Right lobe of liver (tissue), 4 donors: ENCODE measurements around the gene SIK1.

DNA sequence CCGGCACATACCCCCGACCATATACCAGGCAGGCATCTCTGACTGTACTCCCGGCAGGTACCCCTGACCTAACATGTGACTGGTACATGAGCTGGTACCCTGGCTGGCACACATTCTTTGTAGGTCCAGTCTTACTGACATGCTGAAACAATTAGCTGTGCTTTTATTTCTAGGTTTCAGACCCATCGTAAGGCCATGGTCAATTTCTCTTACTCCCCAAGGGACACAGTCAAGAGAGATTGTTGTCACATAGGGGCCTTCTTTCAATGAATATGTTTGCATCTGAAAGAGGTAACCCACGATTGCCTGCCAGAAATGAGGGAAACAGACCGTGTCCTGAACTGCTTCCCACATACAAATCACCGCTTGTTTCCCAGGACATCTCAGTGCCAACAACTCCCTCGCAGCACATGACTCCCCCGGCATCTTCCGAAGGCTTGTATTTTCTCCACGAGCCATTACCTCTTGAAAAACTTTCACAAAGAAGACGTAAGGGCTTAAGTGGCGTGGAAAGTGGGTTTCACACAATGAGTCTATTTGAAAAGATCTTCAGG is 31.7 kb upstream of the PDE9A start:
- PRO-cap, 4 experiments, result no peak in any of the 4 experiments
- RAMPAGE, long total RNA, 2 experiments, result no peak in any of the 2 experiments

- PRO-cap, 4 experiments, result no peak in any of the 4 experiments
- RAMPAGE, long total RNA, 2 experiments, result no peak in any of the 2 experiments
These were observed 49.7 kb downstream of the PDE9A start for GRCh38 chr21:42703057-42703642.

- PRO-cap, 4 experiments, result peak in 2 of 4 experiments; most common plus-strand start chr21:42734537 (in 2); most common minus-strand start chr21:42734426 (in 1)
- RAMPAGE, long total RNA, 2 experiments, result no peak in any of the 2 experiments
These were observed 80.7 kb downstream of the PDE9A start for GRCh38 chr21:42733752-42734830.

- PRO-cap, 4 experiments, result no peak in any of the 4 experiments
- RAMPAGE, long total RNA, 2 experiments, result no peak in any of the 2 experiments
These were observed 101.3 kb downstream of the WDR4 start for GRCh38 chr21:42777966-42778532.

GRCh38 chr21:42784241-42784876 is 95.0 kb downstream of the WDR4 start:
- PRO-cap, 4 experiments, result no peak in any of the 4 experiments
- RAMPAGE, long total RNA, 2 experiments, result no peak in any of the 2 experiments

DNA sequence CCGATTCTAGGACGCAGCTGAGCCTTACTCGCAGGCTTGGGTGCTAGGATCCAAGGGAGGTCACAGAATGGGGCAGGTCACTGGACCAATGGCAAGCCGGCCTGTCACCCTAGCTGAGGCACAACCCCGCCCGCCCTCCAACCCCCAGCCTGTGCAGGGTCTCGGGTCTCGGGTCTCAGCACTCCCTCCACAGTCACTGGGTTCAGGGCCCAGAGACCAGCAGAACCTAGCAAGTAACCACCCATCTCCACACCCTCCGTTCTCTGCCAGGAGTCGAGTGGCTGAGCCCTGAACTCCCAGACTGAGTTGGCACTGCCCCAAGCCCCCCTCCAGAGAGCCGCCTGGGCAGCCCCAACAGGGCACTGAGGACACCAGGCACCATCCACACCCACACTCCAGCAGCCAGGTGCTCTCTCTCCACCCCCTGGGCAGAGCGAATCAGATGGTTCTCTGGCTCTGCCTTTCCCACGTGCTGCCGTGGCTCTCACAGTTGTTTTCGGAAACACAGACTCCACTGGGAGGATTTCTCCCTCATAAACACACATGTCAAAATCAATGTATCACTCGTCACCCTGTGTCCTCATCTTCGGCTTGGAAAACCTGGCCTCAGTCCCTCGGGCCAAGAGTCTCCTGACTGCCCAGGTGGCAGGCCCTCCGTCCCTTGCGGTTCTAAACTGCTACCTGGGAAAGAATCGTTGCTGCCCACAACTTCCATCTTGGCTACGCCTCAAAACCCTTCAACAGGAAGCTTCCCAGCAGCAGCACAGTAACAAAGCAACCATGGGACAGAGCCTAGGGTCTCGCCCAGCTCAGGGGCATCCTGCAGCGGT is 13.5 kb downstream of the WDR4 start:
- PRO-cap, 4 experiments, result peak in 2 of 4 experiments; most common plus-strand start position 609 of the sequence (in 2)
- RAMPAGE, long total RNA, 2 experiments, result no peak in any of the 2 experiments

- PRO-cap, 4 experiments, result no peak in any of the 4 experiments
- RAMPAGE, long total RNA, 2 experiments, result no peak in any of the 2 experiments
These were observed 123.6 kb downstream of the SIK1 start for GRCh38 chr21:43303180-43303939.

- PRO-cap, 4 experiments, result no peak in any of the 4 experiments
- RAMPAGE, long total RNA, 2 experiments, result no peak in any of the 2 experiments
These were observed 108.0 kb downstream of the SIK1 start for GRCh38 chr21:43318899-43319298.

GRCh38 chr21:43331860-43332610 is 94.9 kb downstream of the SIK1 start:
- PRO-cap, 4 experiments, result peak in 1 of 4 experiments; most common plus-strand start chr21:43332335 (in 1); most common minus-strand start chr21:43332115 (in 1)
- RAMPAGE, long total RNA, 2 experiments, result no peak in any of the 2 experiments

- PRO-cap, 4 experiments, result peak in 3 of 4 experiments; most common plus-strand start chr21:43349238 (in 3); most common minus-strand start chr21:43349042 (in 2)
- RAMPAGE, long total RNA, 2 experiments, result no peak in any of the 2 experiments
These were observed 78.0 kb downstream of the SIK1 start for GRCh38 chr21:43348893-43349468.

DNA sequence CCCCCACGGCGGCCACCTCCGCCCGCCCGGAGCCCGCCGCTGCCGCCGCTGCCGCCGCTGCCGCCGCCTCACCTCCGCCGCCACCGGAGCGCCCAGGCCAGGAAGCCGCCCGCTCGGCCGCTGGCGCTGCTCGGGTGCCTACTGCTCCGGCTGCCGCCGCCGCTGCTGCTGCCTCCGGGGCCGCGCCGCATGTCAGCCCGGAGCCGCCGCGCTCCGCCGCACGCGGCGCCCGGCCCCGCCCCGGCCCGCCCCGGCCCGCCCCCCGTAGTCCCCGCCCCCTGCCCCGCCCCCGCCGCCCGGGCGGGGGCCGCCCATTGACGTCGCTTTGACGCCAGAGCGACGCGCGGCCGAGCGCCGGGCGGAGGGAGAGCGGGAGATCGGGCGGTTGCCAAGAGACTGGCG is at the start of gene SIK1:
Gene SIK1, minus strand, starts transcription at position 194 of the 402 bp plus-strand sequence.
- PRO-cap, 4 experiments, result peak in 1 of 4 experiments; most common minus-strand start position 194 of the sequence (in 1)
- RAMPAGE, long total RNA, 2 experiments, result no peak in any of the 2 experiments

DNA sequence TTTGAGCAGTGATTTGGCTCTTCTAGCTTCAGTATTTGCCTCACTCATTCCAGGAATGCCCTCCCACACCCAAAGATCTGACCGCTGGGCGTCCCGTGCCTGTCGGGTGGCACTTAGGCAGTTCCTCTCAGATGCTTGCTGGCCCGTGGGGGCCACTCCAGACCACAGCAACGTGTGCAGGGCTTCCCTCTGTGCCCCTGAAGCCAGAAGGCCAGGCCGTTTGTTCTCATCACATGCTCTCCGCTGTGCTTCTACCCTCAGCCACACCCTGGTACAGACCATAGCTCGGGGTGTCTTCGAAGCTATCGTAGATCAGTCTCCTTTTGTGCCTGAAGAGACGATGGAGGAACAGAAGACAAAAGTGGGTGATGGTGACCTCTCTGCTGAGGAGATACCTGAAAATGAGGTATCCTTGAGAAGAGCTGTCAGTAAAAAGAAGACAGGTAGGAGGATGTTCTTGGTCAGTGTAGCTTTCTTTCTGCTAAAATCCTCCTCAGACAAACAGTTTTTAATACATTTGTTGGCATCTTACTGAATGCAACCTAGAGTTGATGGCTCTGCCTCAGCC is 17.2 kb downstream of the RRP1B start:
- PRO-cap, 4 experiments, result no peak in any of the 4 experiments
- RAMPAGE, long total RNA, 2 experiments, result no peak in any of the 2 experiments

DNA sequence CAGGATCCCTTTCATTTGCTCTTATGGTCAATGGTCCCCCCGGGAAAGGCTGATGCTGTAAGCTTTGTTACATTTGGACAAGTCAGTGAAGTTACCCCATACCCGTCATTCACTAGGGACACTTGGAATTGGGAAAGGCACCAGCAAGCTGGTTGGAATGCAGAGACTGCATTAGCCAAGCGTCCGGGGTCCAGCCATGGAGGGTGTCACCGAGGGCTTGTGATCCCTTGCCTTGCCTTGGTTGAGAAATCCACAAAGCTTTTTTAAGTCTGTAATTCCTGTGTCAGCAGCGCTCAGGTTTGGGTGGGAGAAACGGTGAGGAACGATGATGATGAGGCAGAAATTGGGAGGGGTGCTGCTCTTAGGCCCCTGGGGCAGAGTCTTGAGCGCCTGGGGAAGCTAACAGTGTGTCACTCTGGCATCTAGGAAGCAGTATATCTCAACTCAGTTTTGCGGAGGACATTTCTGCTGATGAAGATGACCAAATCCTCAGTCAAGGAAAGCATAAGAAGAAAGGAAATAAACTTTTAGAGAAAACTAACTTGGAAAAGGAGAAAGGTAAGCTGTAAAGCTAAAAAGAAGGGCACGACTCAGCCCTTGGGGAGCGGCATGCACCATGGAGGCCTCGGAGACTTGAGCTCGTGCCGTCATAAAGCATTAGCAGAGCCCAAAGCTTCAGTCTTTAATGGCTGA is 27.2 kb downstream of the RRP1B start:
- PRO-cap, 4 experiments, result no peak in any of the 4 experiments
- RAMPAGE, long total RNA, 2 experiments, result no peak in any of the 2 experiments

DNA sequence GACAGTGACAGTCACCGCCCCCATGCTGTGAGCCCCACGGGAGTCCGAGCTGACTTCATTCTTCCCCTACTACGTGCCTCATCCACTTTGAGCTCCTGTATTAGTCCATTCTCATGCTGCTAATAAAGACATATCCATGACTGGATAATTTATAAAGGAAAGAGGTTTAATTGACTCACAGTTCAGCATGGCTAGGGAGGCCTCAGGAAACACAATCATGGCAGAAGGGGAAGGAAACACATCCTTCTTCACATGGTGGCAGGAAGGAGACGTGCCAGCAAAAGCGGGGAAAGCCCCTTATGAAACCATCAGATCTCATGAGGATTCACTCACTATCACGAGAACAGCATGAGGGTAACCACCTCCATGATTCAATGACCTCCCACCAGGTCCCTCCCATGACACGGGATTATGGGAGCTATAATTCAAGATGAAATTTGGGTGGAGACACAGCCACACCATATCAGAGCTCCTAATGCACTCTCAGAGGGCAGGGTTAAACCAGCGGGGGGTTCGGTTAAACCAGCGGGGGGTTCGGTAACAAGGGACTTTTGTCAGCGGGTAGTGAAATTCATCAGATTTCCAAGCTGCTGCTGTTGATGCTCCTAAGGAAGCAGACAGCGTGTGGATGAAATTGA is 4.5 kb downstream of the CSTB start:
- PRO-cap, 4 experiments, result peak in 1 of 4 experiments; most common plus-strand start position 461 of the sequence (in 1)
- RAMPAGE, long total RNA, 2 experiments, result no peak in any of the 2 experiments

DNA sequence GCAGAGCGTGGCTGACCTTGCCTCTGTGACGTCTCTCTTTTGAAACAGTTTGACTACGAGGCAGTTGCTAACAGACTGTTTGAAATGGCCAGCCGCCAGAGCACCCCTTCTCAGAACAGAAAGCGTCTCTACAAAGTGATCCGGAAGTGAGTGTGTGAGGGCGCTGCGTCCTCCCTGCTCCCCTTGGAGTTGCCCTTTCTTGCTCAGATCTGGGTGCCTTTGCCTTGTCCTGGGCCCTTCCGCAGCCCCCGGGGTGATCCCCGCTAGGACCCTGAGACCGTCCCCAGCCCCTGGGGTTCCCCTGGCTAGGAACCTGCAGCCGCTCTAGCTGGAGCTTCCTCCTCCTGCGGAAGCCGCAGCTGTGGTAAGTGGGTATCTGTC is 11.1 kb downstream of the RRP1 start:
- PRO-cap, 4 experiments, result no peak in any of the 4 experiments
- RAMPAGE, long total RNA, 2 experiments, result no peak in any of the 2 experiments

DNA sequence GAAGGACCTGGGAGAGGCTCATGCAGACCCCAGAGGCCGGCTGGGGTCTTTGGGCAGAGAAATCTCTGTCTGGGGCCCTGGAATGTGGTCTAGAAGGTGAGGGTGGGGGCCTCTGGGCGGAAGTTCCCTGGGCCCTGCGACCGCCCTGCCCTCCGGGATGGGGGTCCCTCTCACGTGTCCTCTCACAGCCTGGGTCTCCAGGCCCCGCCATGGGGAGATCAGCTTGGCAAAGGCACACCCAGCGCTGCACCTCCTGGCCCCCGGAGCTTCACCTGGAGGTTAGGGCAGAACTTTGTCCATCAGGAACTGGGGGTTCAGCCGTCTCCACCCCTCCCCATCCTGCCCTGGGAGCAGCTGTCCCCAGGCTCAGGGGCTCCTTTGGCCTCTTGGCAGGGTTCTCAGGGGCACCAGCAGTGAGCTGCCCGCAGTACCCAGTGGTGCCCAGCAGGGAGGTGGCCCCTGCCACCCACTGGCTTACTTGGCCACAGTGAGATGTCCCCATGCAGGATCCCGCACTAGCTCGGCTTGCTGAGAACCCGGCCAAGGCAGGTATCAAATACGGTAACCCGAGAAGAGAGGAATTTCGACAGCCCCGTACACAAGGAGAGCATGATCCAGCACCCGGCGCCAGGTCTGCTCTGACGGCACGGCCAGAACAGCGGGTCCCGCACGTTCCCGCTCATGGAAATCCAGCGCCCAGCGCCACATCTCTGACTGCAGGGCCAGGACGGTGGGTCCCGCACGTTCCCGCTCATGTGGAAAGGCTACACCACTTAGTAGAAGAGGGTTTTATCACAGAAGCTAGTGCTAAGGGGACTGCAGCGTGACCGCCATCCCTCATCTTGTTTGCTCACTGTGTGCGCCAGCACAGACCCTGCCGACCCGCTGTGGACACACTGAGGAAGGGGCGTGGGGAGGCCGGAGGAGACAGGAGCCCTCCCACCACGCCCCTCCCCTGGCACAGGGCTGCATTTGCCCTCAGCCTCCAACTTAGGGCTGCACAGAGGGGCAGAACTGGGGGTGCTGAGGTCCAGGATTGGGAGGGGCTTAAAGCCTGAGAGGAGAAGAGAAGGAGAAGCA is 36.8 kb downstream of the RRP1 start:
- PRO-cap, 4 experiments, result peak in 2 of 4 experiments; most common minus-strand start position 158 of the sequence (in 2)
- RAMPAGE, long total RNA, 2 experiments, result no peak in any of the 2 experiments

GRCh38 chr21:43826992-43827617 is 37.7 kb downstream of the RRP1 start:
- PRO-cap, 4 experiments, result no peak in any of the 4 experiments
- RAMPAGE, long total RNA, 2 experiments, result no peak in any of the 2 experiments

DNA sequence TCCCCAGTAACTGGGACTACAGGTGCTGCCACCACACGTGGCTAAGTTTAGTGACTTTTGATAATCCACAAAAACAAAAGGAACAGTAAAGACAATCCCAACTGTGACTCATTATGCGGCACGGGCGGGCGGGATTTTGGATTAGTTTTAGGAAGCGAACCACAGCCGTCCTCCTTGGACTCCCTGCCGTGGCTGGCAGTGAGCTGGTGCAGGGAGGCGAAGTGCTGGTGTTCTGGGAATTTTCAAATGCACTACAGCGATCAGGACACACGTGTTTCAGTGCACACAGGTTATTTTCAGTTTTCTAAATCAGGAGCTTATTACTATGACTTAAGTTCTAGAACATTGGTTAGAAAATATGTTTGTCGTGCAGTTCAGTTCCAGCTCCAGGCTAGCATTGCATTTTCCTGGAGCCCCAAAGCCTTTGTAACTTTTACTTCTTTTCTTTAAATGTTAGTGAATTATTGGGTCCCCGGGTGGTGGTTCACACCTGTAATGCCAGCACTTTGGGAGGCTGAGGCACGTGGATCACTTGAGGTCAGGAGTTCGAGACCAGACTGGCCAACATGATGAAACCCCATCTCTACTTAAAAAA is 5.0 kb downstream of the AGPAT3 start:
- PRO-cap, 4 experiments, result no peak in any of the 4 experiments
- RAMPAGE, long total RNA, 2 experiments, result no peak in any of the 2 experiments

- PRO-cap, 4 experiments, result no peak in any of the 4 experiments
- RAMPAGE, long total RNA, 2 experiments, result no peak in any of the 2 experiments
These were observed 48.8 kb downstream of the AGPAT3 start for GRCh38 chr21:43913800-43914188.

- PRO-cap, 4 experiments, result no peak in any of the 4 experiments
- RAMPAGE, long total RNA, 2 experiments, result no peak in any of the 2 experiments
These were observed 57.0 kb downstream of the AGPAT3 start for GRCh38 chr21:43921984-43922559.